Airway epithelial cell (primary cell): ENCODE measurements around a stretch of chr22.

GRCh38 chr22:22043464-22044082 is 61.0 kb upstream of the TOP3B start:
- RAMPAGE, long total RNA = no peak

DNA sequence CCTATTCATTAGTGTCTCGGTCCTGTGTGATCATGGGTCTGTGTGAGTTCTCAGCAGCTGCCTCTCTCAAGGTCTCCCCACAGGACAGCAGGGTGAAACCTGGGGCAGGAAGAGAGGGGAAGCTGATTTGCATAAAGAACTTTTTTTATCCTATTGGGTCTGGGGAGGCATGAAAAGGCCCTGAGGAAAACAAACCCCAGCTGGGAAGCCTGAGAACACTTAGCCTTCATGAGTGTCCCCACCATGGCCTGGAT is 115.9 kb upstream of the TOP3B start:
- RAMPAGE, long total RNA = no peak

- RAMPAGE, long total RNA = no peak
These were observed 36.6 kb upstream of the VPREB1 start for GRCh38 chr22:22207968-22208455.

DNA sequence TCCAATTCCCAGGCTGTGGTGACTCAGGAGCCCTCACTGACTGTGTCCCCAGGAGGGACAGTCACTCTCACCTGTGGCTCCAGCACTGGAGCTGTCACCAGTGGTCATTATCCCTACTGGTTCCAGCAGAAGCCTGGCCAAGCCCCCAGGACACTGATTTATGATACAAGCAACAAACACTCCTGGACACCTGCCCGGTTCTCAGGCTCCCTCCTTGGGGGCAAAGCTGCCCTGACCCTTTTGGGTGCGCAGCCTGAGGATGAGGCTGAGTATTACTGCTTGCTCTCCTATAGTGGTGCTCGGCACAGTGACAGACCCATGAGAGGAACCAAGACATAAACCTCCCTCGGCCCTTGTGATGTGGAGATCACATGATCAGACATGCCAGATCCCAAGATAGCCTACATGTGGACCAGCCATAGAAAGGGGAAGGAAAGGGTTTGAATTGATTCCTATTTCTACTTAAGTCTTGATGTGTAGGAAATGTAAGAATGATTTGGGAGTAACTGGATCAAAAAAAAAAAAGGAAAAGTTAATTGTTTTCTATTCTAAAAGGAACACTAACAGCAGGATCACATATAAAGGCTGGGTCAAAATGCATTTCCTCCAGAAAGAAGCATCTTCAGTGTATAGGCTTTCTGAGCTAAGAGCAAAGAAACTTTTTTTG is 125.3 kb downstream of the VPREB1 start:
- RAMPAGE, long total RNA = no peak

GRCh38 chr22:22409275-22409959 is 99.1 kb downstream of the ZNF280B start:
- RAMPAGE, long total RNA = no peak

DNA sequence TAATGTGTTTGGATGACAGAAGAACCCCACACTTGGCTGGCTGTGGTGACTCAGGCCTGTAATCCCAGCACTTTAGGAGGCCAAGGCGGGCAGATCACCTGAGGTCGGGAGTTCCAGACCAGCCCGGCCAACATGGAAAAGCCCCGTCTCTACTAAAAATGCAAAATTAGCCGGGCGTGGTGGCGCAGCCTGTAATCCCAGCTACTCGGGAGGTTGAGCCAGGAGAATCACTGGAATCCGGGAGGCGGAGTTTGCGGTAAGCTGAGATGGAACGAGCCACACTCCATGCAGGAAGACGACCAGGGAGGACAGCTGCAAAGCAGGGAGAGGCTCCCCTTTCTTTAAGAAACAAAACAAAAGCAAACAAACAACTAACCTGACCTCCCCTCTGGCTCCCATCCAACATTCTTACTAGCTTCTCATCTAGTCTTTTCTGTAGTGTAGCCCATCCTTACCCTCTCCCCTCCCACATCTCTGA is 84.2 kb downstream of the ZNF280B start:
- RAMPAGE, long total RNA = no peak

GRCh38 chr22:22553217-22553665 is 5.8 kb downstream of the PRAME start:
- RAMPAGE, long total RNA = no peak

DNA sequence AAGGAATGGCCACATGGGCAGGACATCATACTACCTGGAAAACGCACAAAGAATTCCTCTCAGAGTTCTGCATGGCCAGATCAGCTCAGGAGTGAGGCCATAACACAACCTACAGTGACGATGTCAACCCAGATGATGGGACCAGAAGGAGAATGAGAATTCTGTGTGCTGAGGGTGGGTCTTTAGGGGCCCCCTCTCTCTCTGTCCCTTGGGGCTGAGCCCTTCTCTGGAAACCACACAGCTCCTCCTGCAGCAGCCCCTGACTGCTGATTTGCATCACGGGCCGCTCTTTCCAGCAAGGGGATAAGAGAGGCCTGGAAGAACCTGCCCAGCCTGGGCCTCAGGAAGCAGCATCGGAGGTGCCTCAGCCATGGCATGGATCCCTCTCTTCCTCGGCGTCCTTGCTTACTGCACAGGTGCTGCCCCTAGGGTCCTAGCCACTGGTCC is 7.2 kb upstream of the IGLL5 start:
- RAMPAGE, long total RNA = no peak

DNA sequence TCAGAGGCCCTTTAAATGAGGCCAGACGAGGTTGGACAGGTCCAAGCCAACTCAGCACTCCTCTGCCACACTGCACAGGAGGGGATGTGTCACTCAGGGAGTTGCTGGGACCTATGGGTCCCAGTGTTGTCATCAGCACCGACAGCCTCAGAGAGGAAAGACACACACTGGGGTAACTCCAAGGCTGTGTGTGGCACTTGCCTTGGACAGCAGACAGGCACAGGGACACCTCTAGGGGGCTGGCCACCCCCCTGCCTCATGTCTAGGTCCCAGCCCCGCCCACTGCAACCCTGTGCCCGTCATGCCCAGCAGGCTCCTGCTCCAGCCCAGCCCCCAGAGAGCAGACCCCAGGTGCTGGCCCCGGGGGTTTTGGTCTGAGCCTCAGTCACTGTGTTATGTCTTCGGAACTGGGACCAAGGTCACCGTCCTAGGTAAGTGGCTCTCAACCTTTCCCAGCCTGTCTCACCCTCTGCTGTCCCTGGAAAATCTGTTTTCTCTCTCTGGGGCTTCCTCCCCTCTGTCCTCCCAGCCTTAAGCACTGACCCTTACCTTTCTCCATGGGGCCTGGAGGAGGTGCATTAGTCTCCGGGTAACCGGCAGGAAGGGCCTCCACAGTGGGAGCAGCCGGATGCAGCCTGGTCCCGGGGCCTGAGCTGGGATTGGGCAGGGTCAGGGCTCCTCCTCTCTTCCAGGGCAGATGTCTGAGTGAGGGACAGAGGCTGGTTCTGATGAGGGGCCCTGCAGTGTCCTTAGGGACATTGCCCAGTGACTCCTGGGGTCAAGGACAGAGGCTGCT is 6.0 kb downstream of the IGLL5 start:
- RAMPAGE, long total RNA = no peak

- RAMPAGE, long total RNA = no peak
These were observed 14.5 kb downstream of the IGLL5 start for GRCh38 chr22:22902073-22902541.

DNA sequence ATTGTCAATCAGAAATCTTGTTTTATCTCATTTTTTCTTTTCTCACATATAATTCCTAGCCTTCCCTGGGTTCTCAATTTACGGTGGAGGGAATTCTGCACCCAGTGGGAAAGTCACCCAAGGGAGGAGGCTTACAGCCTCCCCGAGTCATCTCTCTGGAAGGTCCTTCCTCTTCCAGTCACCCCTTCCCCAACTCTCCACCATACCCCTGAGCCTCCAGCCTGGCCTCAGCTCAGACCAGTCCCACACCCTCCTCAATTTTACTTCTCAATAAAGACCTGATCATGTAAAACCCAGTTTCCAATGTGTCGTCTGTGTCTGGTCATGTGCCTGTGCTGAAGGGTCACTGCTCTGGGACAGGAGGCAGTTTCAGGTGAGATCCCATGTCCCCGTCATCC is 19.2 kb downstream of the IGLL5 start:
- RAMPAGE, long total RNA = no peak

- RAMPAGE, long total RNA = no peak
These were observed 1.8 kb downstream of the GNAZ start for GRCh38 chr22:23071942-23072612.

DNA sequence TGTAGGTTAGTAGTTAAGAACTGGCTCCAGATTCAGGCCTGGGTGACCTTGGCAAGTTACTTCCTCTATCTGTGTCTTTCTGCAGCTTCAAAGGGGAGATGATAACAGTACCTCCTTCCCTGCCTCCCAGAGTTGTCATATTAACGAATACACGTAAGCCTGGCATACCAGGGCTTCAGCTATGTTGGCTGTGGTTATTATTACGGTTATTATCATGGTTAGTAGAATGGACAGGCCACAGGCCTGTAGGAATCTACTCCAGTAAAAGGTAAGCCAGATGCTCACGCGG is 443 bp downstream of the RSPH14 start:
- RAMPAGE, long total RNA = no peak

GRCh38 chr22:23181300-23182204 is 1.2 kb downstream of the BCR start:
- RAMPAGE, long total RNA = no peak

DNA sequence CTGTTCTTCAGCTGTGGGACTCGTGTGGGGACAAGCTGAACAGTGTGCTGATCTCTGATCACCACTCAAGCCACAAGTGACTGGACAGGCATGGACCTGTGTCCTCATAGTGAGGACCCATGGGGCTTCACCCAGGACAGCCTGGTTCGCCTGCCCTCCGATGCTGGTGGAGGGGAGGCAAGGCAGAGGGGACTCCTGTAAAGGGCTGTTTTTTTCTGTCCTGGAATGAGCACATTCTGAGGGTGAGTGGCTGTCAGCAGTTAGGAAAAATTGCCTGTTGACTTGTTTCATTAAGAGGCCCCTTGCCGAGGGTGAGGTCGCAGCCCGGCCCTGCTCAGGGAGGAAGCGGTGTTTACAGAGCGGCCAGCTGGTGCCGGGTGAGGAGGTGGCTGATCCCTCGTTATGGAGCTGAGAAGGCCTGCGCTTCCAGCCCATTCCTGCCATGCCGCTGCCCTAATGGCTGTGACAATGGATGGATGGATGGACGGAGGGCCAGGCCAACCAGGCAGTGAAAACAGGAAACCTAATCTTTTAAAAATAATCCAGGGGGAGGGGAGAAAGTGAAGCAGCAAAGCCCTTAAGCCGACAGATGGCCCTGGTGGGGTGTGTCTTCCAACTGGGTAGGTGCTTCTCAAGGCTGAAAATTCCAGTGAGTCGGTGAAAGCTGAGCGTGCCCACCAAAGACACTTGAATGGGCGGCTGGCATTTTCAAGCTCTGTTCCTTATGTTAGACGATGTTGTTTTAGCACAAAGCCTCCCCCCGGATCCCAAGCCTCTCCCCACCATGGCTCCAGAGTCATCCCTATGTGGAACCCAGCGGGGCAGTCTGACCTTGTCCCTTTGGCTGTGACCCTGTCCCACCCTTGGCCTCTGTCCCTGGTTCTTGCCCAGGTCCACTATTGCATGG is 38.5 kb downstream of the BCR start:
- RAMPAGE, long total RNA = no peak

DNA sequence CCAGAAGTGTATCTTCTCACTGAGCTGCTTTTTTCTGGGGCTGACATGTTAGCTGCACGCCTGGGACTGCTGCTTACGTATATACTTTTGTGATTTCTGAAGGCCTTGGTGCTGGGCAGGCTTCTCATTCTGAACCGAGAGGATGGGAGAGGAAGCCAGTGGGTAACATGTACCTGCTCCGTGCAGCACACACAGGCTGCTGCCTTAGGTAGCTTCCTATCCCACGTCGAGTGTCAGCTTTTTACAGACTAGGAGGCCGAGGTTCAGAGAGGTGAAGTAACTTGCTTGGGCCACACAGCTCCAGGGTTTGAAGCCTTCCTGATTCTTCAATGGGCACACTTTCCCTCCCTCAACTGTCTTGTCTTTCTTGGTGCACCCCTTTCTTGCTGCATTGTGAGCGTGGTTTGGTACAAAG is 74.8 kb downstream of the BCR start:
- RAMPAGE, long total RNA = no peak

DNA sequence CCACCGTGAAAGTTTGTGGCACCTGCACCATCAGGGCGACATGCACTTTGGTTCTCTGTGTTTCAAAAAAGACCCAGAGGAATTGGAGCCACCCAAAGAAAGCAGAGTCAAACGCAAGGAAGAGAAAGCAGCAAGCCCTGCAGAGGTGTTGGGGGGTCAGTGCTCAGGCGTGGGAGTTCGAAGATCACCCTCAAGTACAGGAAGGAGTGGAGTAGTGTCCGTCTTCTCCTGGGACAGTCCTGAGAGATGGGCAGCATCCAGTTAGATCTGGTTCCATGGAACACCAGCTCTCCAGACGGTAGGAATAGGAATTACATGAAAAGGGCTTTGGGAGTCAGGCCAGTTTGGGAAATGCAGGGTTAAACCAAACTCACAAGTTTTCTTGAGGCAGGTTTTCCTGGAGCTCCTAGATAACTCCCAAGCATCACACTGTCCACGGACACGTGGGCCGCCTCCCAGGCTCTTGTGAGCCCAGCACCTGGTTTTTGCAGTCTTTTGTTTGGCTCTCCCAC is 89.8 kb downstream of the BCR start:
- RAMPAGE, long total RNA = no peak

- RAMPAGE, long total RNA = no peak
These were observed 103.6 kb downstream of the BCR start for GRCh38 chr22:23283584-23284709.

- RAMPAGE, long total RNA = no peak
These were observed 177.9 kb downstream of the IGLL1 start for GRCh38 chr22:23401836-23403002.

DNA sequence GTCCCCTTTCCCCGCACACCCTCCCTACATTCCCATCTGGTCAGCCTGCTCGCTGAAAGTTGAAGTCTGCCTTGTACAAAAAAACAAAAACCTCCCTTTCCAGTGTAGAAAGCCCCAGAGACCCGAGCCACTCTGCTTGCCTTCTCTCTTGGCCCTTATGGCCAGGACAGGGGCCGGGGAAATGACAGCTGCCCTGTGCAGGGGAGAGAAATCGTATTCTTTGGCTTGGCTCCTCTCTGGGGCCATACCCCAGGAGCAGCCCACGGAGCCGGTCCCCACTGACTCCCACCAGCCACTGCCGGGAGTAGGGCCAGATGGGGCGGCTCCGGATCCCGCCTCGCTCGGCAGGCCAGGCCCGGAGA is 59.4 kb downstream of the IGLL1 start:
- RAMPAGE, long total RNA = no peak